ENCODE measurements around the gene MCTP2.

DNA sequence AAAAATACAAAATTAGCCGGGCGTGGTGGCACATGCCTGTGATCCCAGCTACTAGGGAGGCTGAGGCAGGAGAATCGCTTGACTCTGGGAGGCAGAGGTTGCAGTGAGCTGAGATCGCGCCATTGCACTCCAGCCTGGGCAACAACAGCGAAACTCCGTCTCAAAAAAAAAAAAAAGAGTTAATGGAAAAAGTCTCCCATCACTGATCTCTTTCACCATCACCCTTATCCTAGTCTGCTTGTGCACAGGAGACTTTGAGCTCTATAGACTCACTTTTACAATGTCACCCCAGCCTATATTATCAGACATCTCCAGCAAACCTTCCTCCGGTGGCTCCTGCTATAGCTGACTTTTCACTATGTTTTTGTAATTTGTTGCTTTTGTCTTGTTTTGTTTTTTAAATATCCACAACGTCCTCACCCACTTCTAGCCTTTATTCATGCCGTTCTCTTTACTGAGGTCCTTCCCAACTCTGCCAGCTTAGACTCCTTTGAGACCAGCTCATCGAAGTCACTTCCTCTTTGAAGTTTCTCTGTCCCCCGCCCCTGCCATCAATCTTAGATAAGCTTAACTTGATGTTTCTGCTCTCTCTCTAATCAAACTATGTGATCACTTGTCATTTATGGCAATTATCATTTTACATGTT, 82.8 kb upstream of the CHD2 start:
- PRO-cap: unidirectional peak, plus-strand start at position 304 of the sequence; unidirectional peak, plus-strand start at position 325 of the sequence

DNA sequence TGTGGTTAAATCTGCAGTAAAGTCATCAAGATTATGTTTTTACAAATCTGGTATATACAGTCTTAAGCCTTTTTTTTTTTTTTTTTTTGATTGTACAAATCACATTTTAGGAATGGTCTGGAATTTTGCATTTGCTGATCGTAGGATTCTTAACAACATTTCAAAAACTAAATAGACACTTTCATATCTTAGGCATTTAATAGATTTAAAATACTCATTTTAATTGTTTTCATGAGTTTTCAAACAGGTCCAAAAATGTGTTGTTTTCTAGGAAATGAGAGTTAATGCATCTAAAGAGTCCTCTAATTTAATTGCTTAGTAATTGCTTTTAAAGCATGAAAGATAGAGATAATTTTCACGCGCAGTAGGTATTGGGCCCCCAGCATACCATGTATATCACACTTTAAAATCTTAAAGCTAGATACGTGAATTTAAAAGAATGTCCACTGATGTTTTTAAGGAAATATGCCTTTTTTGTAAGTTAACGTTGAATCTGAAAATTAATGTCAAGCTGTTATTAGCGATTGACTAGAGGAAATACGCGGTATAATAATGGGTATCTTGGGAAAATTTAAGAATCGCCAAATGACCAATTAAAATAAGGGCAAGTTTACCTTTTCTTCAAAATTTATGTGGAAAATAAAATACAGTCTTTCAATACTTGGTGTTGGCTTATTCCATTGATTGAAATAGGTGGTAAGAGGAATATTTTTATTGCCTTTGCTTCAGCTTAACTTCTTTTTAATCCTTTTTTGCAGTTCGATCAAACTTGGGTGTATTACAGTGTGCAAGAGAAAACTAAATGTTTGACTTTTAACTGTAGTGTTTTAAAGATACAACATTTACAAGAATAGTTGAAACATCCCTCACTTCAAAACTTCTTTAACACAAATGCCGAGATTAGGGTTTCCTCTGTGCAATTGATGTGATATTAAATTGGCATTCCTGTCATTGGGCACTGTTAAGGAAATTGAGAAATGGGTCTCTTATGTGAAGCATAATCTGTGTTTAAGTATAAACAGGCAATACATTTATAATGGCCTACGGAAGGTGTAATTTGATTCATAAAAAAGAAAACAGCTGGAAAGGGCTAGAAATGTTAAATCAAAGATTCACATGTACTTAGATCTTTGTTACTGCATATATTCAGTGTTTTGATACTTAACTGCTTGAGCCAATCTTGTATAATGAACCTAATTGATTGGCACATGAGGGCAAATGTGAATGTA, 13.2 kb upstream of the CHD2 start:
- PRO-cap: no peak

GRCh38 chr15:92895161-92895851, 4.8 kb upstream of the CHD2 start:
- PRO-cap: no peak

GRCh38 chr15:92895852-92896252, 4.3 kb upstream of the CHD2 start:
- PRO-cap: no peak

DNA sequence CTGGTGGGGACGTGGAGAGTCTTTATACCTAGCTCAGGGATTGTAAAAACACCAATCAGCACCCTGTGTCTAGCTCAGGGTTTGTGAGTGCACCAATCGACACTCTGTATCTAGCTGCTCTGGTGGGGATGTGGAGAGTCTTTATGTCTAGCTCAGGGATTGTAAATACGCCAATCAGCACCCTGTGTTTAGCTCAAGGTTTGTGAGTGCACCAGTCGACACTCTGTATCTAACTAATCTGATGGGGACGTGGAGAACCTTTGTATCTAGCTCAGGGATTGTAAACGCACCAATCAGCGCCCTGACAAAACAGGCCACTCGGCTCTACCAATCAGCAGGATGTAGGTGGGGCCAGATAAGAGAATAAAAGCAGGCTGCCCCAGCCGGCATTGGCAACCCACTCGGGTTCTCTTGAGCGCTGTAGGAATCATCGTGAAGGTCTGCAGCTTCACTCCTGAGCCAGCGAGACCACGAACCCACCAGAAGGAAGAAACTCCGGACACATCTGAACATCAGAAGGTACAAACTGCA, 56.6 kb downstream of the RGMA start:
- PRO-cap: no peak

DNA sequence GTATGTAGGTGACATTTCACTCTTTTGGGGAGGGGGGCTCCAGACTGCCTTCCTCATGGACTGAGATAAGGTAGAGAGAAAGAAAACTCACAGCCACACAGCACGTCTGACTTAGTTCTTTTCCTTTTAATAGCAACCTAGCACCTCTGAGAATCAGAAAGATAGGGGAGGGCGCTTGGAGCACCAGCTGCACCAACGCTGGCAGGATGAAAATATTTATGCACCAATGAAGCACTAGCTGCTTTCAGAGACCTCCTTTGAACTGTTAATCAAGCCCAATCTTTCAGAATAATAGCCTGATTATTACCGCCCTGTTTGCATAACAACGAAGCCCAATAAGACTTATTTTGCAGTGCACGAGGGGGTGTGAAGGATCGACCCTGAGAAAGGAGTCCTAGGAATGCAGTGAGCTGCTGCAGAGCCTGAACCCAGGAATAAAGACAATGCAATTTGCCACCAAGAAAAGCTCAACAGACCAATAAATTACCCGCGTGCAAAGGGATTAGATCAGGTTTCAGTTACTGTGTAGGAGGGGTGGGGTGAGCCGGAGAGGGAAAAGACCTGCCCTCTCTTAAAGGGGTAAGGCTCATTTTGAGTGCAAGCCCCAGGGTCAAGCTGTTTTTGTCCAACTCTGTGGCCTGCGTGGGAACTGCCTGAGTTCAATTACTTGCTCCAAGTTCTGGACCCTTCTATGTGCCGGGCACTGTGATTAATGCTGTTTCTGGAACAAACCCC, 27.3 kb downstream of the RGMA start:
- PRO-cap: no peak

DNA sequence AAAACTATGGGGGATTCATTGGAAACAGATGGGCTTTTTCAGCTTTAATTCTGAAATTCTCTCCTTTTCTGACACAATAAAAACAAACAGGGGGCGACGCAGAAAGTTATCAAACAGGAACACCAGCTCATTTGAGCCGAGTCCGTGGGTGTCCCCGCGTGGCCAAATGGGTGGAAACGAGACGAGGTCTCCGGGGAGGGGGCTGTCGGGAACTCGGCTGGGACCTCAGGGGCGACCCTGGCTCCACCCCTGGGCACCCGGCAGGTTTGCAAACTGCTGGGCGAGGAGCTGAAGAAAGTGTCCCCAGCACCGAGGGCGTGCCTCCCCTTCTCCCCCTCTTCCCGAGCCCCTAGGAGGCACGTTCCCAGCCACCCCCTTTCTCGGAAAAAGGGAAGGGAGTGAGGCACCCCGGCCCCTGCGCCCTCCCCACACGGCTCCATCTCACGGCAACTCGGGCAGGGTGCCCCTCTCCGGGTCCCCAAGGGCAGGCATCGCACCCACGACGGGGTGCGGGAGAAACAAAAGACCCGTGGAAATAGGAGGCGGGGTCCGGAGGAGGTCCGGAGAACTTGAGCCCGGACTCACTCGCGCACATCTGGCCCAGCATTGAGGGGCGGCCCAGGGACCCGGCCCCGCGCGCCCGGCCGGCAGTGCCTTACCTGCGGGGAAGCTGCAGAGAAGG, 16.6 kb downstream of the RGMA start:
- PRO-cap: bidirectional peak, plus-strand start at position 444 of the sequence, minus-strand start at position 268 of the sequence

- PRO-cap: unidirectional peak, minus-strand start at chr15:93236313
These were observed 147.1 kb upstream of the RGMA start for GRCh38 chr15:93235787-93236804.

- PRO-cap: no peak
These were observed 156.3 kb upstream of the RGMA start for GRCh38 chr15:93245192-93245751.

DNA sequence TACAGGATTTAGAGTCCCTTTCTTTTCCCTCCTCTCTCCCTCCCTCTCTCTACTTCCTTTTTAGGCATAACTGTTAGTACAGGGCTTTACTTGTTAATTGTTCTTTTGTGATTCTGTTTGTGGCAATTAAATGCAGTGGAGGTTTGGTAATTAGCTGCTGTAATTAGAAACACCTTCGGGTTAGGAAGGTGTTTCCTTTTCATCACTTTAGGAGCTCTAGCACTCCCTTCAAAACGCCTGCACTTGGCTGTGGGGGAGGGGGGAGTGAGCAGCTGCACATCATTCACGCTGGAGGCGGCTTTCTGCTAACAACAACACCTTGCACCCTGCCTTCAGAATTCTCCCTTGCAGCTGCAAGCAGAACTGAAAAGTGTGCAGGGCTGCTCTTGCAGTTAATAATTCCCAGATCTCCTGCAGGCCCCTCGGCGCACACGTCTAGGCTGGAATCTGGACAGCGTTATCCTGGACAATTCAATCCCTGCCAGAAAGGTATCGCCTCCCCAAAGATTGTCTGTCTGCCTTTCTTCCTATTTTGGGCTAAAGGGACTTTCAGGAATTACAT, 242.7 kb upstream of the RGMA start:
- PRO-cap: no peak

GRCh38 chr15:94030054-94030446, 201.3 kb upstream of the MCTP2 start:
- PRO-cap: unidirectional peak, minus-strand start at chr15:94030247

- PRO-cap: bidirectional peak, plus-strand start at chr15:94231595, minus-strand start at chr15:94231413
These were observed at the start of gene MCTP2 for GRCh38 chr15:94231299-94232067. Gene MCTP2, plus strand, starts transcription at chr15:94231561.

- PRO-cap: no peak
These were observed 336.6 kb downstream of the MCTP2 start for GRCh38 chr15:94567912-94568426.

DNA sequence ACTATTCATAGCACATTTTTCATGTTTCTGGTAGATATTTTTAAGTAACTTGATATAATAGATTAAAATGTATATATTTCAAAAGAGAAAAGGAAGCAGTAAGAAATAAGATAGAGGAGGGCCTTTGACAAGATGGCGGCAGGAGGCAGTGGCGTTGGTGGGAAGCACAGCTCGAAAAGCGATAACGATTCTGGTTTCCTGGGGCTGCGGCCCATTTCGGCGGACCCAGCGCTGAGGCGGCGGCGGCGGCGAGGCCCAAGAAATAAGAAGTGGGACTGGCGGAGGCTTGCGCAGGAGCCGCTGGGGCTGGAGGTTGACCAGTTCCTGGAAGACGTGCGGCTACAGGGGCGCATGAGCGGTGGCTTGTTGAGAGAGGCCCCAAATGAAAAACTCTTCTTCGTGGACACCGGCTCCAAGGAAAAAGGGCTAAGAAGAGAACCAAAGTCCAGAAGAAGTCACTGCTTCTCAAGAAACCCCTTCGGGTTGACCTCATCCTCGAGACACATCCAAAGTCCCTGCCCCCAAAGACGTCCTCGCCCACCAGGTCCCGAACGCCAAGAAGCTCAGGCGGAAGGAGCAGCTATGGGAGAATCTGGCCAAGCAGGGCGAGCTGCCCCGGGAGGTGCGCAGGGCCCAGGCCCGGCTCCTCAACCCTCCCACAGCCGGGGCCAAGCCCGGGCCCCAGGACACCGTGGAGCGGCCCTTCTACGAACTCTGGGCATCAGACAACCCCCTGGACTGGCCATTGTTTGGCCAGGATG, 624.2 kb downstream of the MCTP2 start:
- PRO-cap: no peak

DNA sequence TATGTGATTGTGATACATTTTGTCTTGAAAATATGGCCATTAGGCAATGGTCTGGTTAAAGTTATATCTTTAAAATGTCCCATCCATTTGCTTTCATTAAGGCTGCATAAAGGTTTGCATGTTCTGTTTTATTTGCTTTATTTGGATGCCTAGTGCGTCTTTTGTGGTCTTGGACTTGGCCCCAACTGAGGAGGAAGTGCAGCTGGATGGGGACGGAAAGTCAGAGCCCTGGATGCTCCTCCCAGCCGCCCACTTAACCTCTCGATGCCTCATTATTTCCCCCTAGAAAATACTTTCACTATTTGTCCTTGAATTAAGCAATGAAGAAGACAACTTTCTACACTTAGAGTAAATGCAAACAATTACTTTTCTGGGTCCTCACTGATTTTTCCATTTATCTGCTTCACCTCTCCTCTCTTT, 898.2 kb downstream of the MCTP2 start:
- PRO-cap: no peak

GRCh38 chr15:95163020-95163219, 931.6 kb downstream of the MCTP2 start:
- PRO-cap: no peak

GRCh38 chr15:95174271-95174866, 943.0 kb downstream of the MCTP2 start:
- PRO-cap: no peak

- PRO-cap: no peak
These were observed 964.5 kb downstream of the MCTP2 start for GRCh38 chr15:95195902-95196158.

- PRO-cap: no peak
These were observed 1031.6 kb downstream of the MCTP2 start for GRCh38 chr15:95262902-95263360.

- PRO-cap: no peak
These were observed 1045.5 kb upstream of the NR2F2 start for GRCh38 chr15:95284897-95285553.

All from rectum (tissue), 1 donor.